Liver (tissue), 9 donors: ENCODE data around the genes CTXN1, CD320, RPS28 and KANK3.

DNA sequence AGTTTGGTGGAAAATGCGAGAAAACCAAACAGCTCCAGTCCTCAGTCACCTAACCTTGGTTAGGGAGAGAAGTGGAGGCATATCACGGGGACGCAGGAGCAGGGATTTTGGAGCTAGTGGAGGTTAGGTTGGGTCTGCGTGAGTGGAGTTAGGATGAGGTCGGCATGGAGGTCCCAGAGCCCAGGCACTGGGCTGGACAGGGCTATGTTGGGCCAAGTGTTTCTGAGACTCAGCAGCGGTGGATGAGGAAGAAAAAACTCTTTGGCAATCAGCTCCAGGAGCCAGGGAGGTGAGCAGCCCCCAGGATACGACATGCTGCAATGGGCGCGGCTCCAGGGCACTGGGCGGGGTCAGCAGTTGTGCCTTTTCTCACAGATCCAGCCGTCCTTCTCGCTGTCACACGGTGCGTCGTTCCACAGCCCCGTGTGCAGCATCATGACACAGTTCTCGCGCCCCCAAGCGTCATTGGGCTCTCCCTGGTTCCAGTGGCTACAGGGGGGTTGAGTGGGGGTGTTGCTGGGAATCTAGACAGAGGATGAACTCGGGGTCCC, 2.8 kb downstream of the CLEC4G start:
- PRO-cap, 5 experiments: no peak in any of the 5 experiments
- RAMPAGE, long total RNA, 2 experiments: no peak in any of the 2 experiments
- RRBS: no CpG with 5 or more reads among the region's 20 CpGs

DNA sequence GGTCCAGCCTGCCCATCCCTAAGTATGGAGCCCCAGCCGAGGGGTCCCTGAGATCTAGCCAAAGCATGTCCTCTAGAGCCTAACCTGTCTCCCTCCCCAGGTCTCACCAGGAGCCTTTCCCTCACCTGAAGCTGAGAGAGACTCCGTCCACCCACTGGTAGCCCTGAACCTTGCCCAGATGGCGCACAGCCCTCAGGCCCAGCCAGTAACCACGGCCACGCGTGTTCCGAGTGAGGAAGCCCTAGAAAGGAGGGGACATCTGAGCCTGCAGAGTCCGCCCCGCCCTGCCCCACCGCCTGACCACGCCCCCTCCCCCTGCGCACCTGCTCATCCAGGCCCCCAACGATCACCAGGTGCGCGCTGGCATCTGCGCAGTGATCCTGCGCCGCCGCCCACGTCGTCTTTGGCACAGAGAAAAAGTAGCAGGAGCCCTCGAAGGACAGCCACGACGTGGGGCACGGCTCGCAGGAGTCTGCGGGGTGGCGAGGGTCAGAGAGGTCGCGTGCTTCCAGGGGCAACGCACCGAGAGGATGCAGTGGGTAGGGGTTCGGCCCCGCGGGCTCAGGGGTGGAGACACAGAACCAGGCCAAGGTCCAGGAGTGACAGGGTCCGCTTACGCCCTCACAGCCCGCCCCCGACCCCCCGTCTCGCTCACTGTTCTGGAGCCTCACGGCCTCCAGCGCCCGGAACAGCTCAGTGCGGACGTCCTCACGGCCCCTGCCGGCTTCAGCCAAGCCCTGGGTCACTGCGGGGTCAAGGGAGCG, 2.0 kb downstream of the CLEC4G start:
- PRO-cap, 5 experiments: no peak in any of the 5 experiments
- RAMPAGE, long total RNA, 2 experiments: no peak in any of the 2 experiments
- RRBS: no CpG with 5 or more reads among the region's 50 CpGs

DNA sequence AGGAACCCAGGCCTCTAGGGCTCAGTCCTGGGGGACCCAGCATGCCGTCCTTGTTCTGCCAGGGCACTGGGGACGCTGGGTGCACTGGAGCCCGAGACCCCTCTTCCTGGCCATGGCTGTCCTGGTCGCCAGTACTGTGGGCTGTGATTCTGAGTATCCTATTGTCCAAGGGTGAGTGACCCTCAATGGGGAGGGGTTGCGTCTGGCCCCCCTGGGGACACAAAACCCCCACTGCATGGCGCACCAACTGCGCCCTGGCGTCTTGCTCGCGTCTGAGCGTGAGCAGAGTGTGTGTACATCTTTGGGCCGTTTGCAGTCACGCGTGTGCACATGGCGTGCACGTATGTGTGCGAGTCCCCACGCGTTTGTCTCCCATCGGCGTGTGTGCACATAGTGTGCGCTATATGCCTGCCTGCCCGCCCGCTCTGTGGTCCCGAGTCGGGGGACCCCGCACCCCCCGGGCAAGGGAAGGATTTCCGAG, 24.8 kb downstream of the CLEC4M start:
- PRO-cap, 5 experiments: no peak in any of the 5 experiments
- RAMPAGE, long total RNA, 2 experiments: no peak in any of the 2 experiments
- RRBS: 10% methylated on average over 2 of the region's 29 CpGs

DNA sequence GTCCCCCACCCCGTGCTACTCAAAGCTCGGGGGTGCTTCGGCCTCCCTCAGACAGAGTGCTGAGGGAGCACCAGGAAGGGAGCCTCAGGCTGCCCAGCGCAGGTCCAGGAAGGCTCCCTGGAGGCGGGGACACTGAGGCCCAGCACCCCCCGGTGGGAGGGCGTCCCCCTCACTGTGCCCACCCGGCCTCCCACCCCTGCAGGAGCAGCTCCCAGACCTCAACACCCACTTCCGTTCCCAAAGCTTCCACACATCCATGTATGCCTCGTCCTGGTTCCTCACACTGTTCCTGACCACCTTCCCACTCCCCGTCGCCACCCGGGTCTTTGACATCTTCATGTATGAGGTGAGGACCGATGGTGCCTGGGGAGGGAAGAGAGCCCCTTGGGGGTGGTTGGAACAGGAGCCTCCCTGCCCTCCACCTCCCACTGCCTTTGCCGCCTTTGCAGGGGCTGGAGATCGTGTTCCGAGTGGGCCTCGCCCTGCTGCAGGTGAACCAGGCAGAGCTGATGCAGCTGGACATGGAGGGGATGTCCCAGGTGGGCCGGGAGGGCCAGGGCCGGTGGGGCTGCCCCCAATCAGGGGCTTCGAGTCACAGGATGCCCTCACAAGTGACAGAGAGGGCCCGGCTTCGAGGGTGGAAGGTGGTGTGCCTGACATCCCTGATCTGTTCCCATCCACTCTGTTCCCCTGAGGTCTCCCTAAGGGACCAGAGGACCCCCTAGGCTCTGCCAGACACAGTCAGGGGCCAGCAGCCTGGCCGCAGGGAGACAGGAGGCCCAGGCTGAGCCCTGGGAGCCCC, 21.4 kb downstream of the EVI5L start:
- PRO-cap, 5 experiments: no peak in any of the 5 experiments
- RAMPAGE, long total RNA, 2 experiments: no peak in any of the 2 experiments
- RRBS: 72% methylated on average over 3 of the region's 24 CpGs

DNA sequence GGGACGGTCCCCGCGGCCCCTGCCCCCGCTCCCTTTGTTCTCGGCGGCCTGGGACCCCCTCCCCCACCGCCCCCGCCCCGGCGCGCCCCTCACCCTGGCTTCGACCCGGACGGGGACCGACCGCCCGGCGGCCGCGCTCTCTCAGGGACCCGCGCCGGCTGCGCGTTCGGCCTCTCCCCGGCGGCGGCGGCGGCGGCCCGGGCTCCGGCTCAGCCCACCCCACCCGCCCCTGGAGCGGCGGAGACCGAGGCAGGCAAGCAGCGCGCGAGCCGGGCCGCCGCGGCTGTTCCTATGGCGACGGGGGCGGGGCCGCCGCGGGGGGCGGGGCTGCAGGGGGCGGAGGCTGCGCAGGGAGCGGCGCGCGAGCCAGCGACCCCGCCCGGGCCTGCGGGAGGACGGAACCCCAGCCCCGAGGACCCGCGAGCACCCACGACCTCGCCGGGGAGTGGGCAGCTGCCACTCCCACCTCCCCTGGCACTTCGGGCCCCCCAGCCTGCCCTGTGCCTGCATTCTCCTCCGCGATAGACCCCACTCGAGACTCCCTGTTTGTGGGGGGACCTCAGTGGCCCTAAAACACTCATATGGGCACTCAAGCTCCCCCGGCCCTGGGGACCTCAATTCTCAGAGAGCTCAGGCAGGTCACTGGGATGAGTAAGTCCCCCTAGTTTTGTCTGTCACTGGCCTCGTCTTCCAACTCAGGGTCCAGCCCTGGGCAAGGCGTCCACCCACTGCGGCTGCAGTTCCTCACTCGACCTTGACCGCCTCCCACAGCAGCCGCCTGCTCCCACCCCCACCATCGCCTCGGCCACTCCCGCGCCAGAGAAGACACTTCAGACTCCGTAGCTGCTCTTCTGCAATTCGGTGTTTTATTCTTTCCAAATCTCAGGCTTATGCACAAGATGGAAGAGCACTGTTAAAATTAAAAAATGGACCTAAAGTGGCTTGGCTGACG, at the start of gene CTXN1:
Gene CTXN1, minus strand, starts transcription at position 262 of the 952 bp plus-strand sequence.
- PRO-cap, 5 experiments: no peak in any of the 5 experiments
- RAMPAGE, long total RNA, 2 experiments: no peak in any of the 2 experiments
- RRBS: 1% methylated on average over 32 of the region's 87 CpGs

GRCh38 chr19:7937829-7938440, 5.5 kb downstream of the TIMM44 start:
- PRO-cap, 5 experiments: no peak in any of the 5 experiments
- RAMPAGE, long total RNA, 2 experiments: no peak in any of the 2 experiments
- RRBS: no CpG with 5 or more reads among the region's 11 CpGs

DNA sequence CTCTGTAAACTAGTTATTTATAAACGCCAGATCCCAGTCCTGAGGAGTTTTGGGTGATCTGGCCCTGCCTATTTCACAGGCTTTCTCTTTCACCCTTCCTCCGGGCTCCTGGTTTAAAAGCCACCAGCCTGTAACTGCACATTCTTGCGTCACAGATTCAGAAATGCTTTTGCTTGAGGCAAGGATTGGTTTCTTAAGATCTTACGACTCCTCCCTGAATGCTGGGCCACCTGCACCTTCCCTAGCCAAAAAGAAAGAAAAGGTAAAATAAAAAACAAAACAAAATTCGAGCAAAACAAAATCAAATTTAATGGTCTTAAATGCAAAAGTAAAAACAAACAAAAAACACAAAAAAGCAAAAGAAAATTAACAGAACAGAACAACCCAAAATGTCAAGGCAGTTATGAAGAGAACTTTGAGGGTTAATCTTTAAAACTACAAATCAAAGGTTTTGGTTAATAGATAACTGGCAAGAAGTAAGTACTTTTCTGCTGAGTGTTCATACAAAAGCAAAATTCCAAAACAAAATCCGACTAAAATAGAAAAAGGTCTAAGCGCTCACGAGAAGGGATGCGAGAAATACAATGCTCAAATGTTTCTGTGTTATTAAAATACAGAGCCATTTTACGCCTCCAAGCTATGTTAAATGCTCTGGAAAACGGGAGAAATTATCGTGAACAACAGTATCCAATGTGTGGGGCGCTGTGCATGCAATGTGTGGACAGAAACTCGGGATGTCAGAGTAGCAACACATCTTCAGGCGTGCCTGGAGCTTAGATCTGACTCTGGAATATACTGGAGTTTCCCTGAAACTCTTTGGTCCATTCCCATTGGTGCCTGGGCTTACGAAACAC, 18.7 kb upstream of the TIMM44 start:
- PRO-cap, 5 experiments: no peak in any of the 5 experiments
- RAMPAGE, long total RNA, 2 experiments: no peak in any of the 2 experiments
- RRBS: no CpG with 5 or more reads among the region's 16 CpGs

GRCh38 chr19:8009933-8010332, 4.5 kb upstream of the ELAVL1 start:
- PRO-cap, 5 experiments: no peak in any of the 5 experiments
- RAMPAGE, long total RNA, 2 experiments: no peak in any of the 2 experiments
- RRBS: no CpG with 5 or more reads among the region's 4 CpGs

GRCh38 chr19:8028916-8029493, 23.6 kb upstream of the CCL25 start:
- PRO-cap, 5 experiments: no peak in any of the 5 experiments
- RAMPAGE, long total RNA, 2 experiments: no peak in any of the 2 experiments
- RRBS: no CpG with 5 or more reads among the region's 14 CpGs

GRCh38 chr19:8210485-8211031, 1.4 kb downstream of the CERS4 start:
- PRO-cap, 5 experiments: no peak in any of the 5 experiments
- RAMPAGE, long total RNA, 2 experiments: no peak in any of the 2 experiments
- RRBS: no CpG with 5 or more reads among the region's 9 CpGs

DNA sequence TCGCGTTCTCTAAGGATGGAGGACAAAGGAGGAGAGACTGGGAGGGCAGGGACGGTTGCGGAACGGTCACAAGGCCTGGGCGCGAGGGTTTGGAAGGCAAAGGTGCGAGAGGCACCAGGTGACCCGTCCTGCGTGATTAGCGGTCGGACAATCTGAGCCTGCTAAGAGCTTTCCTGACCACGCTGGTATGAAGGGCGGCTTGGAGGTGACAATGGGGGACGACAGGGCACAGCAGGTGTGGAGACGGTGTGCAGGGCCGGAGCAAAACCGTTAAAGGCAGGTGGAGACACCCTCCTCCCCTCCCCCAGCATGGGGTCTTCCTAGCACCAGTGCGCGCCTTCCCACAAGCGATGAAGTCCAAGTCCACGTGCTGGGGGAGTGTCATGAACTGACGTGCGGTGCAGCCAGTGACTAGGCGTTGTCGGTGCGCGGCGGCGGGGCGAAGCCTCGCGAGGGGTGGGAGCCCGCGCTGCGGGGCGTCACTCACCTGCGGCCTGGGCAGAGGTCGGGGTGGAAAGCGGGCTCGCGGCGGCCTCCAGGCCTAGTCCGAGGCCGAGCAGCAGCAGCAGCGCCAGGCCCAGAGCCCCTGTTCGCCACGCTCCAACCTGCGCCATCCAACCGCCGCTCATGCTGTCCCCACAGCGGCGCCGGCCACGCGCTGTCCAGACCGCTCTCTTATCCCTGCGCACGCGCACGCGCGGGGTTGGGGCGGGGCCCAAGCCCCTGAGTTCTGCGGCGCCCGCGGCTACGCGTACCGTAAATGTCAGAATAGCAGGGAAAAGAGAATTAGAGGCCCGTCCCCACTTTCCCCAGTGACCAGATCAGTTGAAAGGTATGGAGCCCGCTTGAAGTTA, at the start of gene CD320:
Gene CD320, minus strand, starts transcription at position 697 of the 854 bp plus-strand sequence.
- PRO-cap, 5 experiments: peak in 5 of 5 experiments; most common plus-strand start position 501 of the sequence (in 4); most common minus-strand start position 352 of the sequence (in 2)
- RAMPAGE, long total RNA, 2 experiments: start-site peak on the minus strand in 1 of 2 experiments, centred at position 673 of the sequence, 136 reads per replicate
- RRBS: no CpG with 5 or more reads among the region's 73 CpGs

- PRO-cap, 5 experiments: peak in 5 of 5 experiments; most common plus-strand start chr19:8321497 (in 5)
- RAMPAGE, long total RNA, 2 experiments: start-site peak on the plus strand in 2 of 2 experiments, at chr19:8321497-8321533 at its widest, 26,064 to 48,829 reads per replicate
- RRBS: 3% methylated on average over 12 of the region's 62 CpGs
These were observed at the start of gene RPS28 for GRCh38 chr19:8321435-8322423. Gene RPS28 (plus strand): TSS chr19:8321496.

GRCh38 chr19:8333599-8334146, 9.4 kb downstream of the KANK3 start:
- PRO-cap, 5 experiments: no peak in any of the 5 experiments
- RAMPAGE, long total RNA, 2 experiments: no peak in any of the 2 experiments
- RRBS: 32% methylated on average over 21 of the region's 49 CpGs

- PRO-cap, 5 experiments: peak in 5 of 5 experiments; most common plus-strand start chr19:8343430 (in 3); most common minus-strand start chr19:8343262 (in 5)
- RAMPAGE, long total RNA, 2 experiments: no peak in any of the 2 experiments
- RRBS: 4% methylated on average over 18 of the region's 45 CpGs
These were observed at the start of gene KANK3 for GRCh38 chr19:8343067-8343754. Gene KANK3 (minus strand): TSS chr19:8343262.

- PRO-cap, 5 experiments: peak in 5 of 5 experiments; most common plus-strand start chr19:8386799 (in 5)
- RAMPAGE, long total RNA, 2 experiments: no peak in any of the 2 experiments
- RRBS: no CpG with 5 or more reads among the region's 3 CpGs
These were observed 3.6 kb upstream of the RAB11B start for GRCh38 chr19:8386689-8386888.

DNA sequence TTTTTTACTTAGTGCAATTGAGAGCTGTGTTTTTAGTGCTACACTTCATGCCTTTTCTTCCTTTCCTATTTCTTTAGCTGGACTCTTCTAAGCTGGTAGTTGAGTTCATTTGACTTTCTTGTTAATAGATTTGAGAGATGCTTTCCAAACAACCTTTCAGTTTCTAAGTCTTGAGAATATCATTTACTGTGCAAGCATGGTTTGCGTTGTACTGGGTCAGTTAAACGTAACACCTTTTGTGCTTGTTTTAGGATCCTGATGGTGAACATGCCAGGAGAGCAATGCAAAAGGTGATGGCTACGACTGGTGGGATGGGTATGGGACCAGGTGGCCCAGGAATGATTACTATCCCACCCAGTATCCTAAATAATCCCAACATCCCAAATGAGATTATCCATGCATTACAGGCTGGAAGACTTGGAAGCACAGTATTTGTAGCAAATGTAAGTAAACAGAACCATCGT, 20.3 kb downstream of the HNRNPM start:
- PRO-cap, 5 experiments: no peak in any of the 5 experiments
- RAMPAGE, long total RNA, 2 experiments: no peak in any of the 2 experiments
- RRBS: no CpG with 5 or more reads among the region's 4 CpGs

DNA sequence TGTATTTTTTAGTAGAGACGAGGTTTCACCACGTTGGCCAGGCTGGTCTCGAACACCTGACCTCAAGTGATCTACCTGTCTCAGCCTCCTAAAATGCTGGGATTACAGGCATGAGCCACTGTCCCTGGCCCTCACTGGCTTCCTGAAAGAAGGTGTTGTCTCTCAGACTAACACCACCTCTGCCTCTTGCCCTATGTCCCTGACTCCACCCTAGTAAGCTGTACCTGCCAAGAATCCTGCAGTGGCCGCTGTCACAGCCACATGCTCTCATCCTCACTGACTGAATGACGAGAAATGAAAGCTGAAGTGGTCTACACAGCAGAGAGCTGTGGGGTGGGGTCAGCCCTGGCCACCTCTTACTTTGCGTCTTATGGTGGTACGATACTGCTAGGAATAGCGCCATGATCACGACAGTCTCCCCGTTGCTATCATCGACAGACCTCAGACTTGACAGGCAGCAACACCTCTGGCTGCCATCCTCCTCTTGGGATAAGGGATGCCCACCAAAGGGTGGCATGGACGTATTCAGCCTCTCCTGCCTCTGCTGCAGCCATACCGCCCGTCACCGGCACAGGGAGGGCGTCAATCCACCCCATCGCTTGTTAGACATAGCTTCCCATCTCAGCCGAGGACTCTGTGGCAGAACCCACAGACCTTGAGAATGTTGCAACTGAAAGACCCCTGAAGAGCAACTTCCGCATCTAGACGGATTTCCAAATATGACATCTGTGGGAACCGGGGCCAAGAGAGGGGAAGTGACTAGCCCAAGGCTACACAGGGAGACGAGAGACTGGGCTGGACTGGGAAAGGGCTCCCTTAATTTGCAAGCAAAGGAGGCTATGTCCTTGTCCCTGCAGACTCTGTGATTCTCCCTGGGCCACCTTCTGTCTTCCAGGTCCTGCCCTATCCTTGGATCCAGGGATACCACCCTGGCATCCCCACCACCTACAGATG, 796 bp downstream of the MYO1F start:
- PRO-cap, 5 experiments: peak in 2 of 5 experiments; most common plus-strand start position 785 of the sequence (in 2); most common minus-strand start position 636 of the sequence (in 2)
- RAMPAGE, long total RNA, 2 experiments: no peak in any of the 2 experiments
- RRBS: no CpG with 5 or more reads among the region's 22 CpGs

GRCh38 chr19:8631271-8631819, 912 bp downstream of the NFILZ start:
- PRO-cap, 5 experiments: peak in 4 of 5 experiments; most common plus-strand start chr19:8631645 (in 1); most common minus-strand start chr19:8631473 (in 4)
- RAMPAGE, long total RNA, 2 experiments: no peak in any of the 2 experiments
- RRBS: no CpG with 5 or more reads among the region's 11 CpGs

DNA sequence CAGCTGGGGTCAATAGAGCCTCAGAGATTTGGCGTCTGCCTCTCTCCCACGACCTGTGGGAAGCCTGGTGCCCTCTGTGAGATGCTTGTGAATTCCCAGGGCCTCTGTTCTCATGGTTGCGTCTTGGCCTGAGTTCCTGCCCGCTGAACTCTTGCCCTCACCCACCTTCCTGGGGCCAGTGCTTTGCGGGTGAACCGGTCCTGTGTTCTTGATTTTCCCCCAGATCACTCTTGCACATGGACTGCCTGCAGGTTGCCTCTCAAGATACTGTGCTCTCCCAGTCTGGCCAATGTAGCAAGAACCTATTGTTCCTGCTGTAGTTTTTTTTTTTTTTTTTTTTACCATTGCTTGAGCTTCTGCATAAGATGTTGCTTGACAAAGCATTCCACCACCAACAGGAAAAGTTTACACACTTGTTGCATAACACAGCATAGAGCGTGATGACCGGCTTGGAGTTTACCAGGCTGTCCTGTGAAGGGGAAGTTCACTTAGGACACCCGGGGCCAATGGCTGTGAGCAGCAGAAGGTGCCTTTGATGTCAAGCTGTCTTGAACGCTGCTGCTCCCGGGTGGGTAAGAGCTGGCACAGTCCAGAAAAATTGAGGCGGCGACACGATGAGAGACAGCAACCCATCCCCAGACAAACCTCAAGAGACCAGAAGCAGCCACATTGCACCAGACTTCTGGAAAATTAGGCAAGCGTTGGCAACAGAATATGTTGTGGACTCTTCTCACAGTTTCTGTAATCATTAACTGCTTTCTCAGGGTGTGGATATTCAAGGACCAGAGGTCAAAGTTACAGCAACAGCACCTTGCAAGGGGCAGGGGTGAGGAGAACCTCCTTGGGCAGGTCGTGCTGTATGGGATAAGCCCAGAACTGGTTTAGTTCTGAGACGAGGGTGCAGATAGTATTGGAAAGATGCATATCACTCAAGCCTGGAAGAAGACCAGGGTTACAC, 9.8 kb downstream of the NFILZ start:
- PRO-cap, 5 experiments: peak in 1 of 5 experiments; most common plus-strand start position 809 of the sequence (in 1); most common minus-strand start position 692 of the sequence (in 1)
- RAMPAGE, long total RNA, 2 experiments: no peak in any of the 2 experiments
- RRBS: 18% methylated on average over 4 of the region's 17 CpGs

DNA sequence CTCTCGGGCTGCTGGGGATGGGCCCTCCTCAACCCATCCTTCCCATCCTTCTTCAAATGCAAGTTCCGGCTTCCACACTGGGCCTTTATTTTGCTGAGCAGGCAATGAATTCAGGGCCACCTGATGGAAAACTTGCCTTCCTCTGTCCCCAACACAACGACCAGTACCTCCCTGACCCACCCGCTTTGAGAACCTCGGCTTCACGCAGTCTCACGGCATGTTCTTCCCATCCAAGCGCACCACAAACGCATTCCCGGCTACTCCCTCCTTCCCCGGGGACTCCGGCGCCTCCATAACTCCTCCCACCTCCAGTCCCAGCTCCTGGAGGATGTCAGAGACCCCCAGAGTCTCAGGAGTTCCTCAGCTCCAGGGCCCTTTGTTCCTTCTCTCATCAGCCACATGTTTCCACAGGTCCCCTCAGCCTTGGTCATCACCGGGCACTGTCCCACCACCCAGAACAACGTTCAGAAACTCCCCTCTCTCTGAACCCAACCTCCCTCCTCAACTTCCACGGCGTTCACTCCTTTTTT, 9.3 kb downstream of the ZNF558 start:
- PRO-cap, 5 experiments: no peak in any of the 5 experiments
- RAMPAGE, long total RNA, 2 experiments: no peak in any of the 2 experiments
- RRBS: no CpG with 5 or more reads among the region's 17 CpGs